ENCODE data around the genes C15orf48, MYEF2, SHC4, DTWD1, SLC27A2 and TMOD3.

DNA sequence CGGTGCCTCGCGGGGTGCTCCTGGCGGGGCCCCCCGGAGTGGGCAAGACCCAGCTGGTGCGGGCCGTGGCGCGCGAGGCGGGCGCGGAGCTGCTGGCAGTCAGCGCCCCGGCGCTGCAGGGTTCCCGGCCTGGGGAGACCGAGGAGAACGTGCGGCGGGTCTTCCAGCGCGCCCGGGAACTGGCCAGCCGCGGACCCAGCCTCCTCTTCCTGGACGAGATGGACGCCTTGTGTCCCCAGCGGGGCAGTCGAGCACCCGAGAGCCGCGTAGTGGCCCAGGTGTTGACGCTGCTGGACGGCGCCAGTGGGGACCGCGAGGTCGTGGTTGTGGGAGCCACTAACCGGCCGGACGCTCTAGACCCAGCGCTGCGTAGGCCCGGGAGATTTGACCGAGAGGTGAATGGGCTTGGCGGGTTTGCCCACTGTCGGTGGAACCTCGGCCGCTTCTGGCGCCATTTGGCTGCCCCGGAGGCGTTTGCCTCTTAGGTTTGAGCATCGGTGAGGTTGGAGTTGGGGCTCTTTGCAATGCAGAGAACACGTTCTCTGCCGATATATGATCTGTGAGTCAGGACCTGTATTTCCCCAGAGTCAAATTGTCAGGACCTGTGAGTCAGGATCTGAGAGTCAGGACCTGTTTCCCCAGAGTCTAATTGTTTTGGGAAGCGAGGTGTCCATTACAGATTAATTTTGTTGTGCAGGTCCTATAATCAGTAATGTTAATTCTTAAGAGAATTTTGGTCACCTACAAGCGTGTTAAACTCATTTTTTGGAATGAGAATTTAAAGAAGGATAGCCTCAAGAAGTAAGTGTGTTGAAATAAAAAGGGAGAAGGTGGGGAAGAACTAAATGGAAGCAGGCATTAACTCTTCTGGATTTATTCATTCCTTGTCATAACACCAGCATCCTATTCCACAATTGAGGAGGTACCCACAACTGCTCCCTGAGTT is 1.3 kb downstream of the SPATA5L1 start:
- RRBS, result 1% methylated on average over 23 of the region's 58 CpGs

DNA sequence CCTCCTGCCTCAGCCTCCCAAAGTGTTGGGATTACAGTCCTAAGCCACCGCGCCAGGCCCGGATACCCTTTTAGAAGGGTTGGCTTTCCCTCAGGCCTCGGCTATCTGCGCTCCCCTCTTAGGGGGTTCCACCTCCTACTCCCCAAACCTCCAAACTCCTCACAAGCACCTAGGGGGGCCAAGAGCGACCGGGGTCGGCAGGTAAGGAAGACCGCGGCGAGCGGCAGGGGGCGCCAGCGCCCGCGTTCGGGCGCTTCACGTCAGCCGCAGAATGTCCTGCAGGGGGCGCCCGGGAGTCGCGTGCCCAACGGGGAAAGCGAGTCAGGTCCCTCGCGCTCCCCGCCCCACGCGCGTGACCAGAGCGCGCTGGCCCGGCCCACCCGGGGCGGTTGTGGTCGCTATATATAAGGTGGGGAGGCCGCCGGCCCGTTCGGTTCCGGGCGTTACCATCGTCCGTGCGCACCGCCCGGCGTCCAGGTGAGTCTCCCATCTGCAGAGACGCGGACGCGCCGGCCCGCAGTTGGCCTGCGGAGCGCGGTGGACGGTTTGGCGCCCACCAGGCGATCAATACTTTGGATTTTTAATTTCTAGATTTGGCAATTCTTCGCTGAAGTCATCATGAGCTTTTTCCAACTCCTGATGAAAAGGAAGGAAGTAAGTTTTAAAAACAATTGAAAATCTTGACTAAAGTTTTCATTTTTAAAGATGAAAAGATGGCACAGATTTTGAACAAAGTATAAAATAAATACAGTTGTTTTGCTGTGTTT is at the start of gene C15orf48:
Gene C15orf48, plus strand, starts transcription at position 432 of the 767 bp plus-strand sequence.
- RRBS, result under 1% methylated on average over 30 of the region's 63 CpGs

GRCh38 chr15:45441549-45442154 is 11.2 kb downstream of the C15orf48 start:
- RRBS, result no CpG with 5 or more reads among the region's 8 CpGs

- RRBS, result 1% methylated on average over 25 of the region's 71 CpGs
Observed at GRCh38 chr15:45521859-45522713, 469 bp downstream of the SLC30A4 start.

- RRBS, result no CpG with 5 or more reads among the region's 4 CpGs
Observed at GRCh38 chr15:45631340-45631918, 3.4 kb upstream of the SQOR start.

- RRBS, result no CpG with 5 or more reads among the region's 4 CpGs
Observed at GRCh38 chr15:45855058-45855554, 220.3 kb downstream of the SQOR start.

GRCh38 chr15:47299874-47300564 is 417.3 kb upstream of the SEMA6D start:
- RRBS, result no CpG with 5 or more reads among the region's 8 CpGs

GRCh38 chr15:48177560-48178753 is at the start of gene MYEF2:
TSS of gene MYEF2 (minus strand) at chr15:48178295.
- RRBS, result 1% methylated on average over 40 of the region's 76 CpGs

DNA sequence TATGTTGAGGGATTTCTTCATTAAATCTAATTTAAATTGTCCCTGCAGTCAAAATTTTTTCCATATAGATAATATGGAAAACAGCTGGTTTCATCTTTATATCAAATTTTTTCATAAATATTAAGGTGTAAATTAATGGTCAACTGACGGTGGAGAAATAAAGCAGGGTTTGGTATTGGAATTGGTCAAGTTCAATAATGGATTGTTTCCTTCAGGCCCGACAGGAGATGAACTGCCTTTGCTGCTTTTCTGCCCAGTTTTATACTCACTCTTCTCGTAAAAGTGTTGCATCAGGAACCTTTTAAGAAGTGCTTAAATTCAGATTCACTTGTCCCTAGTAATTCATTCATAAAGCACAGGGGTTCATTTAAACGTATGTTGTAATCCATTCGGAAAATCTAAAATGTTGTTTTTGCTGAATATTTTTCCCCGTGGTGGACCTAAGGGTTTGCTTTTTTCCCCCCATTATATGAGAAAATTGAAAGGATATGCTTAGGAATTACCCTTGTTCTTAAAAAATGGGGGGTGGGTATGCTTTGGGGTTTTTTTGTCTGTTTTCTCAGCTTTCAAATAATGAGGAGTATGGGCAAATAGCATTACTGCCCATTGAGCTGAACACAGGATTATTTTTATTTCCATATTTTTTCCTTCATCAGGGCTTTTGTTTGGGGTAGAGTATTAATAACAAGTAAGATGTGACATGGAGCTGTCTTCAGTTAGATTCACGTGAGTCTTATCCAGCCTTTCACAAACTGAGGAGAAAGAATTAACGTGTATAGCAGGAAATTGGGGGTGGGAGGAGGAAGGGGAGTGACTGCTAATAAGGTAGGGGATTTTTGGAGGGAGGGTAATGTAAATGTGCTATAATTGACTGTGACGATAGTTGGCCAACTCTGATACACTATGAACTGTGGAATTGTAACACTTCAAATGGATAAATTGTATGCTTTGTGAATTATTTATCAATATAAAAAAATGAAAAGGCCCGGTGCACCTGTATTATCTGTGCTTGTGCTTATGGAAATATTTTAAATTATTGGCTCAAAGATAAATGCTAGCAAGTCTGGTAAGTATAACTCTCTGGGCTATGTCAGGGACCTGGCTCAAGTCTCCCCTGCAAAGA is 8.6 kb downstream of the DUT start:
- RRBS, result no CpG with 5 or more reads among the region's 10 CpGs

GRCh38 chr15:48432668-48433033 is 101.4 kb downstream of the DUT start:
- RRBS, result no CpG with 5 or more reads among the region's 7 CpGs

- RRBS, result 5% methylated on average over 1 of the region's 26 CpGs
Observed at GRCh38 chr15:48963336-48964103, at the start of gene SHC4. TSS of gene SHC4 (minus strand) at chr15:48963919.

DNA sequence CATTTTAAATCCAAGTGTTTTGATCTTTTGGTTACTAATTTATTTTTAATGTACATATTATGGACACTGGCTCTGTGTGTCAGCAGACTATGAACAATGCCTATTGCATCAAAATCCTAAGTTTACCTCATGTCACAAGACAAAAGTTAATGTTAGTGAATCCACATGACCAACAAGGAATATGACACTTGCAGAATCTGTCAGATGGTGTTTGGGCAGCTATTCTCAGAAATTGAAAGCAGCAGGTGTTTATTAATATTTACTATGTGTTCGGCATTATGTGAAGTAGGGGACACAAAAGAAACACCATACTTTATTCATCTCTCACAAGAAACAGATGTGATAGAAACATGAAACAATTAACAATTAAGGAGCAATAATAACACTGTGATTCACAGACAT is 109.8 kb downstream of the GALK2 start:
- RRBS, result no CpG with 5 or more reads among the region's 1 CpG

GRCh38 chr15:49620557-49621635 is at the start of gene DTWD1:
TSS of gene DTWD1 (plus strand) at chr15:49621048.
- RRBS, result 2% methylated on average over 7 of the region's 68 CpGs

- RRBS, result no CpG with 5 or more reads among the region's 2 CpGs
Observed at GRCh38 chr15:49877971-49878254, 241.1 kb downstream of the ATP8B4 start.

GRCh38 chr15:50181839-50182551 is at the start of gene SLC27A2:
TSS of gene SLC27A2 (plus strand) at chr15:50182196.
- RRBS, result 2% methylated on average over 11 of the region's 57 CpGs

- RRBS, result no CpG with 5 or more reads among the region's 9 CpGs
Observed at GRCh38 chr15:50360045-50360779, 5.2 kb upstream of the GABPB1 start.

GRCh38 chr15:50423224-50423712 is 937 bp upstream of the USP8 start:
- RRBS, result no CpG with 5 or more reads among the region's 15 CpGs

DNA sequence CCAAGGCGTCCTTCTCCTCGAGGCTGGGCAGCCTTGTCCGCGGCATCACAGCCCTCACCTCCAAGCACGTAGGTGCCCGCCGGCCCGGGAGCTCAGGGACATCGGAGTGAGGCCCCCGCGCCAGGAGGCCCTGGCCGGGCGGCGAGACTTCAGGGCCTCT is 258 bp downstream of the AP4E1 start:
- RRBS, result under 1% methylated on average over 8 of the region's 14 CpGs

DNA sequence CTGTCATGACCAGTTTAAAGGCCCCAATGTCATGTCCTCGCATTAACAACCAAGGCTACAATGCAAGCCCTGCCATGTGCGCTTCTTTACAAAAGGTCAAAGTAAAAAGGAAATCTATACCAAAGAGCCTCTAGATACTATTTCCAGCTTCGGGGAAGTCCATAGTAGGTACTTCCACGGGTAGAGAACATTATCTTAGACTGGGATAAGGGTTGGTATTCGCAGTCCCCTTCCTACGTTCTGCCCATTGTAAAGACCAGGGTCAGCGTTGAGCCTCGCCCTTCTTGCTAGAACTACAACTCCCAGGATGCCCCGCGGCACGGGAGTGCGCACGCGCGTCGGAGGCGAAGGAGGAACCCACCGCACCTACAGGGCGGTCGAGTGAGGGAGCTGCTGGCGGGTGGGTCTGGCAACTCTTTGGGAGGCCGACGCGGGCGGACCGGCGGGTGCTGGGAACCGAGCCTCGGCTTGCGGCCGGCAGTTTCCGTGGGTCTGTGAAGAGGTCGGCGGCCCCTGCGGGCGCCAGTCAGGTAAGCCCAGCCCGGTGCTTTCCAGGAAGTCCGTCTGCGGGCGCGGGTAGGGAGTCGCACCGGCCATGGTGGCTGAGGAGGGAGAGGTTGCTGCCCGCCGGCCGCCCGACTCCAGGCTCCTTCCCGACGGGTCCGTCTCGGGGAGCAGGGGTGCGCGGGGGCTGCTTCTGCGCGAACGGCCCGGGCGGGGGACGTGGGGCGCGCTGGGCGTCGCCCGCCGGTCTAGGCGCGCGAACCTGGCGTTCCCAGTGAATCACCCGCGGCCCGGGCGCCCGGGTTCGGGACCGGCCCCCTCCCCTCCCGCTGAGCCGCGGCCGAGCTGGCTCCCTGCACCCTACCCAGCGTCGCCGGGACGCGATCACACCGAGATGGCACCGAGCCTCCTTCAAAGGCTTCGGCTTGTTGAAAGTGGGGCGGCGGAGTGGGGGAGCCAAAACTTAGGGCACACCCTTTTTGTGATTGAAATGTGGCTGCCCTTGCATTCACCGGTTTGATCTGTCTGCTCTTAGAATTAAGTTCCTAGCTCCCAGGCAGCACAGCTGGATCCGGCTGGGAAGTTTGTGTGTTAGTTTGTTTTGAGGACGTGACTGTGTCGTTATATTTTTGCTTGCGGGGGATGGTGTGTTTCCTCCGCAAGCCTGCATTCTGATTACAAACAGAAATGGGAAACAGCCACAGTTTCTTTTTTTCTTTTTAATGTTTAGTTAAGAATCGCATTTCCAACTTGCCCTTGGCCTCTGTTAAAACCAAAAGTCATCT is at the start of gene TMOD3:
Gene TMOD3, plus strand, starts transcription at position 347 of the 1,289 bp plus-strand sequence.
- RRBS, result 1% methylated on average over 48 of the region's 97 CpGs

DNA sequence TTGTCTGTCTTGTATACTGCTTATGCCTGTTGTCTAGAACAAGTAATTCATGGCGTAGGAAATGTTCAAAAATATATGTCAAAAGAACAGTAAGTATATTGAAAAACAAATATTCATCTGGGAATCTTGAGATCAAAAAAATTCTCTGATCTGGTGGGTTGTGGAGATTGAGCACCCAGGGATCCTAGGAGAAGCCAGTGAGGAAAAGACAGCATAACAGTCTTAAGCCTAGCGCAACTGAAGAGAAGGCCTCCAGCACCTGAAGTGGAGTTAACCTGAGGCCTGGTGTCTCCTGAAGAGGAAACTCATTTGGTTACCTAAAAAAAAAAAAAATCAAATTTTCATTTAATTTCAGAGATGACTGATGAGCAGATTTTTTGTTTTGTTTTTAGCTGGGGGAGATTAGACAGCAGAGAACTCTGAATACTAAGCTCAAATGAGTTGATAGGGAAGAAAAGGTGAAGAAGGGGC is 22.7 kb downstream of the TMOD3 start:
- RRBS, result no CpG with 5 or more reads among the region's 2 CpGs

Measured in T47D (cell line).